Aortic smooth muscle cell (primary cell): ENCODE measurements around a stretch of chr14.

- RRBS, result no CpG with 5 or more reads among the region's 5 CpGs
These were observed 105.9 kb downstream of the BMP4 start for GRCh38 chr14:53850655-53851119.

DNA sequence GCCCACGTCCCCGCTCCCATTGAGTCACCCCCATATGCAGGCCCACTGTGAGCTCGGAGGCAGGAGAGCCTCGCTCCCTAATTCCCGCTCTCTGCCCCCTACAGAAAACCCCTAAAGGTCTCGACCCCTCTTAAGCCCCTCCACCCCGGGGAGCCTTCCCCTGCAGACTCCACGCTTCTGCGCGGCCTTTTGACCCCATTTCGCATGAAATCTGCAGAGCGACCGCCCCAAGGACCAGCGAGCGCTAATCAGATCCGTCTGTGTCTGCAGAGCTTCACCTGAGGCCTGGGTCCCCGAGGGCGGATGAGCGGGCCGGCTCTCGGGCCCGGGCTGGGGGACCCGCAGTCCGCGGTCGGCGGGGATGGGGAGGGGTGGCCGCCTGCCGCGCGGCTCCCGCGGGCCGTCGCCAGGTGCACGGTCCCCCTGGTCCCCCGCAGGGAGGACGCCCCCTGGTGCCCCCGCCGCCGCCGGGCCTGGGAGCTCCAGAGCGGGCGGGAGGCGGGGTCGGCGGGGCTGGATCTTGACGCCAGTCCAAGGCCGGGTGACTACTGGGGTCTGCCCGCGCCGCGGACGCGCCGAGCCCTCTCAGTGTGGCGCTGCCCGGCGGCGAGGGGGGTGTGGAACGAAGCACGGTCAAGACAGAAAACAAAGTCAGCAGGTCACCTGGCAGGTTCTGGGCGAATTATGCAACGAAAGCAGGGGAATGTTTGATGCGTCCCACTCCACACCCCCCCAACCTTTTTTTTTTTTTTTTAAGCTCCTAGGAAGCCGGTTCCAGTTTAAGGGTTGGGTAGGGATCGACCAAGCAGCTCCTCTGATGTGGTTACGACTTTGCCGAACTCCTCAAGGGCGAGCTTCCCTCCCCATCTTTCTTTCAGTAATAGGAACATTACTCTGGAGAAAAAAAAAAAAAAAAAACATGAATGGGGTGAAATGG, 9.9 kb downstream of the BMP4 start:
- RRBS, result 66% methylated on average over 17 of the region's 70 CpGs

DNA sequence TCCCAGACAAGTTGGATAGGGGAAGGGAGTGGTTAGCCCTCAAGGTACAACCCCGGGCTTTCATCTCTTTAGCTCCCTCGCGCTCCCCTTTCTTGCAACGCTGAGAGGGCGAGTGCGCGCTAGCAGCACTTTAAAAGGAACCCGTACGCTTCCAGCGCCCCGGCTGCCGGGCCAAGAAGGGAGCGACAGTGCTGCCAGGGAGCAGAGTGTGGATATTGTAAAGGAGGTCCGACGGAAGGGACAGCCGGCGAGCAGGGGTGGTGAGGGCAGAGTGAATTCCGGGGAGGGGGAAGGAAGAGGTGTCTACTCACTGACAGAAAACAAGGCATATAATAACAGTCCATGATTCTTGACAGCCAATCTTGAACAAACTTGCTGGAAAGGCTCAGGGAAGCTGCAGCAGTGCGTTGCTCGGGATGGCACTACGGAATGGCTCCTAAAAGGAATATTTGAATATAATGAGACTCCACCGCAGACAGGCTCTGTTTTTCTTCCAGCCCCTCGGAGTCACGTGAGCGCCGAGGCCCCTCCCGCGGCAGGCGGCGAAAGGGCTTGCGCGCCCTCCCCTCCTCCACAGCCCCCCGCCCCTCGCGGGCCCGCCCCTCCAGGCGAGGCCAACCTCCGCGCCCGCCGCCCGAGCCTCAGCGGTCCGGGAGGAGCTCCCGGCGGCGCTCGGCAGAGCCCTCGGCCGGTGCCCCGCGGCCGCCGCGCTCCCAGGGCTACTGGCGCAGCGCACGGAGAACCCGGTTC, 3.5 kb downstream of the BMP4 start:
- RRBS, result 2% methylated on average over 20 of the region's 59 CpGs

DNA sequence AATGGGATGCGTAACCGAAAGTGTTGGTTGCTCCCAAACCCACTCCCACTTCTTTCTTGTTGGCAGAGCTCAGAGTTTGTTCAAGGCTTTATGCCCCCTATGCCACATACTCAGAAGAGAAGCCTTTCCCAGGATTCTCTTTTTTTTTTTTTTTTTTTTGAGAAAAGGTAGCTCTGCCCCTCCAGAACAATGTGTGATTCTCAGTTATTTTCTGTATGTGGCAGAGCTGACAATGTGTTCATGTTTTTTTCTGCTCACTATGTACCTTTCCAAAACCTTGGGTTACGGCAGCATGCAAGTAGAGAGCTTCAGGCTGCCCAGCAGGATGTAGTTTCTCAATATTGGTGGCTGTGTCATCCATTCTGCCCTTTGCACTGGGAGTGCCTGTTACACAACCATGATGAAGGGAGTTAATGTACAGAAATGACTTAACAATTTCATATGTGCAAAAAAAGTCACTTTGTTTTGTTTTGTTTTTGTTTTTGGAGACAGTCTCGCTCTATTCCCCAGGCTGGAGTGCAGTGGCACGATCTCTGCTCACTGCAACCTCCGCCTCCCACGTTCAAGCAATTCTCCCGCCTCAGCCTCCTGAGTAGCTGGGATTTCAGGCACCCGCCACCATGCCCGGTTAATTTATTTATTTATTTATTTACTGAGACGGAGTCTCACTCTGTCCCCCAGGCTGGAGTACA, 6.0 kb upstream of the CNIH1 start:
- RRBS, result no CpG with 5 or more reads among the region's 11 CpGs

GRCh38 chr14:54669553-54670467, 102.9 kb downstream of the SAMD4A start:
- RRBS, result no CpG with 5 or more reads among the region's 20 CpGs

- RRBS, result no CpG with 5 or more reads among the region's 15 CpGs
These were observed 120.8 kb downstream of the SAMD4A start for GRCh38 chr14:54687447-54688313.

GRCh38 chr14:54707507-54708396, 140.8 kb downstream of the SAMD4A start:
- RRBS, result no CpG with 5 or more reads among the region's 4 CpGs

- RRBS, result no CpG with 5 or more reads among the region's 2 CpGs
These were observed 152.0 kb downstream of the SAMD4A start for GRCh38 chr14:54718983-54719241.

DNA sequence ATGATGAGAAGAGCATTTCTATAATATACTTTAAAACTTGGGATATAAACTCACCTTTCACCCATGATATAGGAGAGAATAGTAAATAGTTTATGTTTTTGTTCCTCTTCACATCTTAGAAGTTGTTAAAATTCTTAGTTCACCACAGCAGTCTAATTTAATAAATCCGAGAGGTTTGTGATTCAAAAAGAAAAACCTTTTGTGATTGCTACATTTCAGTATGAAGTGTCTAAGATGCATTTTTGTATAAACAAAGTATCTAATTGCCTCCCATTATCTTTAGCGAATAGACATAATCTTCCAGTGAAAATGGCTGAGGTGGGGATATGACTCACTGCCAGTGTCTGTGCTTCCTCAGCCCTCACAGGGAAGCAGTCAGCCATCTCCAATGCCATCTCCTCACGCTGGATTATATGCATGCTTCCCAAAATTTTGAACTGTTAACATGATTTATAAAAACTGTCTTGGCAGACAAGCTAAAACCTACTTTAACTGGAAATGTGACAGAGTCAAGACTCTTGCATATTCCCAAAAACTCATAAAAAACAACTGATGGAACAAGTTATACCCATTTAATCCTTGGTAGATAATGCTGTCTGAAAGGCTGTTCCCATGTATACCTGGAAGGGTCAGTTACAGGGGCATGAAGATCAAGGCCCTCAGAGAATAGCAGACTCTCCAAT, 7.6 kb downstream of the GCH1 start:
- RRBS, result no CpG with 5 or more reads among the region's 3 CpGs

DNA sequence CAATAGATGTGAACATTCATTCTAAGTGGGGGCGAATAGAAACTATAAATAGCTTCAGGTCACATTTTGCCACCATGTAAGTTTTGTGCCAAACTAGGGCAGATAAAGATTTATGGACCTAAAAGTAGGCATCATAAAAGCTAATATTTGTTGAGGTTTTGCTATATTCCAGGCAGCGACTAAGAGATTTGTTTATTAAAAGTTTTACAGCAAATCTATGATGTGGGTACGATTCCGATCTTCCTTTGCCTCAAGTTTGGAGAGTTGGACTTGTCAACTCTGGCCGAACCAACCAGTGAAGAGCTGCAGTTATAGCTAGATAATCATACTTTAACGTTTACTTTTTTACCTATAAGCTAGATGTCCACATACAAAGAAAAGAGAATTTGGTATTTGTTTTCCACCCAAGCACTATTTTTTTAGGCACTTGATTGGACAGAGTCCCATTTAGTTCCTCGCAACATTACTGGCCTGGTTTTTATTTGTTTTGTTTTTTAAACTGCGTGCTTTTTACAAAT, 1.6 kb downstream of the MAPK1IP1L start:
- RRBS, result no CpG with 5 or more reads among the region's 8 CpGs

DNA sequence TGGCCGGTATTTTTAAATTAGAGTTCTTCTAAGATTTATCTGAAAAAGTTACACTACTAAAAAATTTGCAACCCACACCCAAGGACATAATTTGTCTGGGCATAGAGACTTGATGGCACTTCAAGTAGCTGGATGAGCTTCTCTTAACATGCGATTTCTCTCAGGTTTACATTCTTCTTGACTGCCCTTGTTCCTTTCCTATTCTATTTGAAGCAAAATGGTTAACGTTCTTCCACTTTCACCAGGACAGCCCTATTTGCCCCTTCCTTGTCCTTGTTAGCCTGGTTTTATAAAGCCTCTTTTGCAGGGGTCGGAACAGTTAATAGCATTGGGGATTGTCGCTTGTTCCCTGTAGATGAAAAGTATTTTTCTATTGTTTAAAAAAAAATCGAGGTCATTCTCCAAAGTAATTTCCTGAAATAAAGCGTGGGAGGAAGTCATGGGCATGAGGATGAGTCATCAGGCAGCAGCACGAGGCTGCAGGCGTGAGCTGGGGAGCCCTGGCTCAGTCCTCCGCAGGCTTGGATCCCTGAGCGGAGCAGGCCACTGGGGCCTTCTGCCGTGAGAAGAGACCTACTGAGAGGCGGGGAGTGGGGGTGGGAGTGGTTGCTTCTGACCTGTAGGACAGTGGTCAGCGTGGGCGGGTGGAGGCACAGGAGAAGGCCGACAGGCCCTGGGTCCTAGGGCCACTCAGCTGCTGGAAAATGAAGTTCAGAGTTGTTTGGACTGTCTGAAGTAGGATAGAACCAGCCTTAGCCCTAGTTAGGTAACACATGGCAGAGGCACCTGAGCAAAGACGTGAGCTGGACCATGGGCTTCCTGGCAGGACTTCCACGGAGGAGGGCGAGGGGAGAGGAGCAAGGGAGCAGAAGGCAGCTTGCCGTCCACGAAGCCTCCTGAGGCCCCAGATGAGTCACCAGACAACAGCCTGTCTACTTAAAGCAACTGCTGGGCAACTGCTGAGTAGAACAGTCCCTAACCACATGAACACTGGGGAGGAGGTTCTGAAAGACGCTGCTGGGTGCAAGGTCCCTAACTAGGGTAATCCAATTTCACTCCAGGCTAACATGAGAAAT, 21.2 kb upstream of the LGALS3 start:
- RRBS, result no CpG with 5 or more reads among the region's 22 CpGs

DNA sequence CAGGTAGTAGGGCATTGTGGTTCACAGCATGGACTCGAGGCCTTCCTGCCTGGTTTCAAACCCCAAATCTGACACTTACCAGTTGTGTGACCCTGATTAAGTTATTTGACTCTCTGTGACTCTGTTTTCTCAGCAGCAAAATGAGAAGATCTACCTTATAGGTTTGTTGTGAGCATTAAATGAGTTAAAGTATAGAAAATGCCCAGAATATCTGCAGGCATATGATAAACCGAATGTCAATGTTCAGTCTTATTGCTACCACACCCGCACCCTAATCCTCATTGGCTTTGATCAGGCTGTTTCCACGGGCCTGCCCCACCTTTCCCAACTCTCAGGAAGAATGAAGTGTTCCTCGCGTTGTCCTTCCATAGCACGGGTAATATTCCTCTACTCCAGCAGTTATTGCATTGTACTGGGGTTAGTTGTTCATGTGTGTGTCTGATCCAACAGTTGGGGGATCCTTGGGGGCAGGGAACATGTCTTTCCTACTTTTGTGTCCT, 8.0 kb upstream of the LGALS3 start:
- RRBS, result no CpG with 5 or more reads among the region's 7 CpGs

GRCh38 chr14:55125385-55125944, 3.6 kb upstream of the LGALS3 start:
- RRBS, result no CpG with 5 or more reads among the region's 3 CpGs

DNA sequence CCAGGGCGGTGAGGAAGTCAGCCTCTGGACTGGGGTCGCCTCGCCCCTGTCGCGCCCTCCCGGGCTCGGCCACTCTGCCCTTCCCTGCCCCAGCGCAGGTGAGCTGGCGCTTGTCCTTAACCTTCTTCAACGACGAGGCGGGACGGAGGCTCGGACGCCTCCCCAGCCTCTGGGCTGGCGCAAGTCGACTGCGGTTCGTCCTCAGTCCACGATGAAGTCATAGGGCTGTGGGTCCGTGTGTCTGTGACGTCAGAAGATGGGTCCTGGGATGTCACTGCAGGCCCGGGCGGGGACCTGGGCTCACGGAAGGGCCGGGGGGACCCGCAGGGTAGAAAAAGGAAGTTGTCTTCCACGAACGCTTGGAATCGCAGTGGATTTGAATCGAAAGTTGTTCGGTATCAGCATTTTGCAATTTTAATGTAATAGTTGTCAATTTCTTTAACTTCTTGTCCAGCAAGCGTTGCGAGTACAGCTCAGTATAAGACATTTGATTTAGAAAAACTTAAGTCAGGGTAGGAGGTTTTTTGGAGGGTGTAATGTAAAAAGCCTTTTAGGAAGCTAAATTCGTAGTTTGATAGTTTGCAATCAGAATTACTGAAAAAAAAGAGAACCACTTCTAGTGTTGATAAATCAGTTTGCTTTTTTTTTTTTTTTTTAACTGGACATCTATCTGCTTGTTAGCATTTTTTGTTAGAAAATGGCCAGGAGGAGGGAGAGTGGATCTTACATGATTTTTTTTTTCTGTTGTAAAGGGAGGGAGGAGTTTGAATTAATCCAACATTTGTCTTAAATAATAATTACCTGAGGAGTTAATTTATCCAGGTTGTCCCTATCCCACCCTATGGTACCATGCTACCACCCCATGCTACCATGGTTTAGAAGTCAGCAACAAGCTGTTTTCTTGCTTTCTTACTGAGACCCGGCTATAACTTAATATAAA, 936 bp downstream of the FBXO34 start:
- RRBS, result under 1% methylated on average over 6 of the region's 36 CpGs

DNA sequence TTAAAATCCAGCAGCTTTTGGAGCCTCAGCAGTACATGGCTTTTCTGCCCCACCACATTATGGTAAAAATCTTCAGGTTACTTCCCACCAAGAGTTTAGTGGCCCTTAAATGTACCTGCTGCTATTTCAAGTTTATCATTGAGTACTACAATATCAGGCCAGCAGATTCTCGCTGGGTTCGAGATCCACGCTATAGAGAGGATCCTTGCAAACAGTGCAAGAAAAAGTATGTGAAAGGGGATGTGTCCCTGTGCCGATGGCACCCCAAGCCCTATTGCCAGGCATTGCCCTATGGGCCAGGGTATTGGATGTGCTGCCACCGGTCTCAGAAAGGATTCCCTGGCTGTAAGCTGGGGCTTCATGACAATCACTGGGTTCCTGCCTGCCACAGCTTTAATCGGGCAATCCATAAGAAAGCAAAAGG, 59.5 kb downstream of the ATG14 start:
- RRBS, result no CpG with 5 or more reads among the region's 6 CpGs

GRCh38 chr14:55499849-55500748, 59.7 kb upstream of the TBPL2 start:
- RRBS, result no CpG with 5 or more reads among the region's 12 CpGs

DNA sequence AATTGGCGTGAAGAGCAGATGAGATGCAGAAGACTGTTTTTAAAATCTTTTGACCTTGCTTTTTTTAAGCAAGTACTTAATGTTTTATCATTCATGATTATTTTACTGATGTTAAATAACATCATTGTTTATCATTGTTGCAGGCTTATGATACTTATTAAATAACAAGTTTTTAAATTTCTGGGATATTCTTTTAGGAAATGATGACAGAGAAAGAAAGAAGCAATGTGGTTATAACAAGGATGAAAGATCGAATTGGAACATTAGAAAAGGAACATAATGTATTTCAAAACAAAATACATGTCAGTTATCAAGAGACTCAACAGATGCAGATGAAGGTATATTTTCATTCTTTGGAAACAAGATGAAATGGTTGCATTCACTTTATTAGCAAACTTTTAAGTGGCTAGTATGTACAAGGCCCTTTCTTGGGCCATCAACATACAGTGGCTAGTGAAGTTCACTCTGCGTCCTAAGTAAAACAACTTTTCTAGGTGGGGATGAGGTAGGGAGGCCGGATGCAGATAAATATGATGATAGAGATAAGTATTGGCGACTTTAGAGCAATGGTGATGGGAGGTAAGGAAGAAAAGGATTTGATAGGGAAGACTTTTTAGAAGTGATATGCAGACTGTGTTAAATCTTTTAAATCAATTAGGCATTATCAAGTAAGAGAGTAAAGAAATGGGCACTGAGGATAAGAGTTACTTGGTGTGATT, 49.9 kb downstream of the KTN1 start:
- RRBS, result no CpG with 5 or more reads among the region's 5 CpGs

- RRBS, result no CpG with 5 or more reads among the region's 1 CpG
These were observed 57.1 kb downstream of the KTN1 start for GRCh38 chr14:55637050-55637607.